Psoas muscle (tissue), 2 donors: ENCODE results near the genes DEFB125, DEFB129, ZCCHC3 and RAD21L1.

DNA sequence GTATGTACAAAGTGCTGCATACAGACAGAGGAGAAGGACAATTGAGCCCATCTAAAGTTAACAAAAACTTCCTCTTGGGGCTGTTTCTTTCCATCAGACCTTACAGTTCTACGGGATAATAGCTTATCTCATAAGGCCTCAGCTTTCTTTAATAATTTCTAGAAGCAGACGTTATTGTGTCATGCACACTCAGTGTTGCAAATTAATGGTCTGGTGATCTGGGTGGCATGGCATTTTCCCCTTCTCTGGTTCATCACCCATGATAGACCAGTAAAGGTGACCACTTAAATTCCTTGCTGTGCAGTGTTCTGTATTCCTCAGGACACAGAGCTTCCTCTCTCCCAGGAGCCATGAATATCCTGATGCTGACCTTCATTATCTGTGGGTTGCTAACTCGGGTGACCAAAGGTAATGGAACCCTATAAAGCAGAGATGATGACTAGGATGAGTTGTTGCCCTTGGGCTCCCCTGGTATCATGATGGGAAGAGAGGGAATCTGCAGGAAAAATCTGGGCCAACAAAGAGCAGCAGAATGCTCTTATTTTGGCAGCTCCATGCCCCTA is at the start of gene DEFB125:
TSS of gene DEFB125 (plus strand) at position 313 of the 563 bp plus-strand sequence.
- PRO-cap, 2 experiments: no peak in any of the 2 experiments

DNA sequence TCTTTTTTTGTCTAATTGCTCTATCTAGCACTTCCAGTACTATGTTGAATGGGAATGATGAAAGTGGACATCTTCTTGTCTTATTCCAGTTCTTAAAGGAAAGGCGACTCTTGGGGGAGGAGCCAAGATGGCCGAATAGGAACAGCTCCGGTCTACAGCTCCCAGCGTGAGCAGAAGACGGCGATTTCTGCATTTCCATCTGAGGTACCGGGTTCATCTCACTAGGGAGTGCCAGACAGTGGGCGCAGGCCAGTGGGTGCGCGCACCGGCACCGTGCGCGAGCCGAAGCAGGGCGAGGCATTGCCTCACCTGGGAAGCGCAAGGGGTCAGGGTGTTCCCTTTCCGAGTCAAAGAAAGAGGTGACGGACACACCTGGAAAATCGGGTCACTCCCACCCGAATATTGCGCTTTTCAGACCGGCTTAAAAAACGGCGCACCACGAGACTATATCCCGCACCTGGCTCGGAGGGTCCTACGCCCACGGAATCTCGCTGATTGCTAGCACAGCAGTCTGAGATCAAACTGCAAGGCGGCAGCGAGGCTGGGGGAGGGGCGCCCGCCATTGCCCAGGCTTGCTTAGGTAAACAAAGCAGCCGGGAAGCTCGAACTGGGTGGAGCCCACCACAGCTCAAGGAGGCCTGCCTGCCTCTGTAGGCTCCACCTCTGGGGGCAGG is 12.4 kb upstream of the DEFB126 start:
- PRO-cap, 2 experiments: no peak in any of the 2 experiments

DNA sequence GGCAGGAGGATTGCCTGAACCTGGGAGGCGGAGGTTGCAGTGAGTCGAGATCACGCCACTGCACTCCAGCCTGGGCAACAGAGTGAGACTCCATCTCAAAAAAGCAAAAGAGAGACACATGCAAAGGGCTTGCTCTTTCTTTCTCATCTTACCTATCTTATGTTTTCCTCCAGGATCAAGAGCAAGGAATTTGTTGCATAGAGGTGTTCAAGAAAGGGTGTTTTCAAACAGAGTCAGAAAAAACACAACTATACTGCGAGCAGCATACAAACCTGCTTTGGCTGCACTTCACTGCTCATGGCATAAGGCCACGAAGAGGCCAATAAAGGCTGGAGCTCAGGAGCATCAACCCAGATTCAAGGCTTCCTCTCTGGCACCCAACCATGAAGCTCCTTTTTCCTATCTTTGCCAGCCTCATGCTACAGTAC is at the start of gene DEFB129:
TSS of gene DEFB129 (plus strand) at position 353 of the 428 bp plus-strand sequence.
- PRO-cap, 2 experiments: no peak in any of the 2 experiments

- PRO-cap, 2 experiments: peak in 2 of 2 experiments; most common plus-strand start chr20:297573 (in 2); most common minus-strand start chr20:297209 (in 1)
Observed at GRCh38 chr20:296917-297841, at the start of gene ZCCHC3. Gene ZCCHC3 (plus strand): TSS chr20:297570.

DNA sequence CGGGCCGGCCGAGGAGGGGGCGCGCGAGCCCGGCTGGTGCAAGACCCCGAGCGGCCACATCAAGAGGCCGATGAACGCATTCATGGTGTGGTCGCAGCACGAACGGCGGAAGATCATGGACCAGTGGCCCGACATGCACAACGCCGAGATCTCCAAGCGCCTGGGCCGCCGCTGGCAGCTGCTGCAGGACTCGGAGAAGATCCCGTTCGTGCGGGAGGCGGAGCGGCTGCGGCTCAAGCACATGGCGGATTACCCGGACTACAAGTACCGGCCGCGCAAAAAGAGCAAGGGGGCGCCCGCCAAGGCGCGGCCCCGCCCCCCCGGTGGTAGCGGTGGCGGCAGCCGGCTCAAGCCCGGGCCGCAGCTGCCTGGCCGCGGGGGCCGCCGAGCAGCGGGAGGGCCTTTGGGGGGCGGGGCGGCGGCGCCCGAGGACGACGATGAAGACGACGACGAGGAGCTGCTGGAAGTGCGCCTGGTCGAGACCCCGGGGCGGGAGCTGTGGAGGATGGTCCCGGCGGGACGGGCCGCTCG is 697 bp downstream of the SOX12 start:
- PRO-cap, 2 experiments: no peak in any of the 2 experiments

- PRO-cap, 2 experiments: no peak in any of the 2 experiments
Observed at GRCh38 chr20:409369-410359, 1.6 kb downstream of the RBCK1 start.

- PRO-cap, 2 experiments: no peak in any of the 2 experiments
Observed at GRCh38 chr20:413591-413916, 5.5 kb downstream of the RBCK1 start.

GRCh38 chr20:602364-602962 is 7.6 kb downstream of the TCF15 start:
- PRO-cap, 2 experiments: no peak in any of the 2 experiments

DNA sequence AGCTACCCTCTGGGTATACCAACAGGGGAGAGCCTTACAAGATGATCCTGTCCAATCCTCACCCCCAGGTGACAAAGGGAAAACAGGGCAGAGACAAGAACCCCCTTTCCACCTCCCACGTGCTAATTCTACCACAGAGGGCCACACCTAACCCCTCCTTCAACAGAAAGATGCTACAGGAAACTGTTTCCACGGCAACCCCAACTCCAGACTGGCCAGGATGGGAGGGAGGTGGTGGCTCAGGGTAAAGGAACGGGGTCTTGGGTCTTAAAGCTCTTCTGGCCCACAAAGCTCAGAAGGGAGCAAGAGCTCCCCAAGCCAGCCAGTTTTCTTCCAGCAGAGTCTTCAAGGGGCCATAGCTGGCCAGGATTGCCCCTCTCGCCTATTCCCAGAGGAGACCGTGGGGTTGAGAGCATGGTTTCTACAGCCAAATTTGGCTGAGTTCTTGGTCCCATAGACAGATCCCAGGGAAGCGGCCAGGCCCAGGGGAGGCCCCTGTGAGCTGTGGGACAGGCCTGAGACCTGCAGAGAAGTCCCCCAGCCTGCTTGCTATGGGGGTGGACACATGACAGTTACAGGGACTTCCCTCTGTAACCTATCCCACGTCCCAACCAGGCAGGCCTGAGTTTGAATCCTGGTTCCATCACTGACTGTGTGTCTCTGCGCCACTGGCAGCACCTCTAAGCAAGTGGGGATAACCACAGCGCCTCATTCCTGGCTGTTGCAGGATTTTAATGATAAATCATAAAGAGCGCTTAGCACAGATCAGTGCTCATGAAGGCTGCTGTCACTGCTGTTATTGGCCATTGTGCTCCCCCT is 2.7 kb downstream of the TCF15 start:
- PRO-cap, 2 experiments: peak in 1 of 2 experiments; most common plus-strand start position 624 of the sequence (in 1)

- PRO-cap, 2 experiments: no peak in any of the 2 experiments
Observed at GRCh38 chr20:672823-673110, 2.8 kb downstream of the SCRT2 start.

DNA sequence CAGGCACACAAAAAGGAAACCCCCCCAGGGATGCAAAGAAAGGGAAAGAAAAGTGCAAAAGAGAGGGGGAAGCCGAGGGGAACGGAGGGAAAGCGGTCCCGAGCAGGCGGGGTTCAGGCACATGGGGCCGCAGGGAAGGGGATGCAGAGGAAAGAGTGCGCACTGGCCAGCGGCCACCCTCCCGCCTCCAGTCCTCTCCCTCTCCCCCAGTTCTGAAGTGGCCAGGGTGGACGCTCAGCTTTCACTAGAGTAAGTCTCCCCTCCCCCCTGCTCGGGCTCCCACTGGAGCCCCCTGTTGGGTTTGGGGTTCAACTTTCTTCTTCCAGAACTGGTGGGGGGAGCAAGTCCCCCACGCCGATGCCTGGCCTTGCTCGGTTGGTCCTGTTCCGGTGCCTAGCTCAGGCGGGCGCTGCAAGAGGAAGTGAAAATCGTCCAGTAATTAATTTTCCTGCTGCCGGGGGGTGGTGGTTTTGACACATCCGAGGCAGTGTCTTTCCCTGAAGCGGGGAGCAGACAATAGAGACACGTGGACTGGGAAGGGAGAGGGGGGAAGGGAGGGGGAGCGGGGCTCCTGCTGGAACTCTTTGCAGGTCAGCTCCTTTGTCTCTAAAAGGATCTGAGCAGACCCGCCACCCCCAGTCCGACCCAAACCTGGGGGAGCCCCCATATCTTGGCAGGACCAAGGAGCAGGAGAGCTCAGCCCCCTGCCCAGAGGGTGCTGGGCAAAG is 798 bp upstream of the SCRT2 start:
- PRO-cap, 2 experiments: no peak in any of the 2 experiments

- PRO-cap, 2 experiments: no peak in any of the 2 experiments
Observed at GRCh38 chr20:701685-702109, 26.1 kb upstream of the SCRT2 start.

- PRO-cap, 2 experiments: no peak in any of the 2 experiments
Observed at GRCh38 chr20:1186718-1187301, 2.0 kb upstream of the TMEM74B start.

- PRO-cap, 2 experiments: no peak in any of the 2 experiments
Observed at GRCh38 chr20:1204248-1204881, 1.1 kb downstream of the C20orf202 start.

DNA sequence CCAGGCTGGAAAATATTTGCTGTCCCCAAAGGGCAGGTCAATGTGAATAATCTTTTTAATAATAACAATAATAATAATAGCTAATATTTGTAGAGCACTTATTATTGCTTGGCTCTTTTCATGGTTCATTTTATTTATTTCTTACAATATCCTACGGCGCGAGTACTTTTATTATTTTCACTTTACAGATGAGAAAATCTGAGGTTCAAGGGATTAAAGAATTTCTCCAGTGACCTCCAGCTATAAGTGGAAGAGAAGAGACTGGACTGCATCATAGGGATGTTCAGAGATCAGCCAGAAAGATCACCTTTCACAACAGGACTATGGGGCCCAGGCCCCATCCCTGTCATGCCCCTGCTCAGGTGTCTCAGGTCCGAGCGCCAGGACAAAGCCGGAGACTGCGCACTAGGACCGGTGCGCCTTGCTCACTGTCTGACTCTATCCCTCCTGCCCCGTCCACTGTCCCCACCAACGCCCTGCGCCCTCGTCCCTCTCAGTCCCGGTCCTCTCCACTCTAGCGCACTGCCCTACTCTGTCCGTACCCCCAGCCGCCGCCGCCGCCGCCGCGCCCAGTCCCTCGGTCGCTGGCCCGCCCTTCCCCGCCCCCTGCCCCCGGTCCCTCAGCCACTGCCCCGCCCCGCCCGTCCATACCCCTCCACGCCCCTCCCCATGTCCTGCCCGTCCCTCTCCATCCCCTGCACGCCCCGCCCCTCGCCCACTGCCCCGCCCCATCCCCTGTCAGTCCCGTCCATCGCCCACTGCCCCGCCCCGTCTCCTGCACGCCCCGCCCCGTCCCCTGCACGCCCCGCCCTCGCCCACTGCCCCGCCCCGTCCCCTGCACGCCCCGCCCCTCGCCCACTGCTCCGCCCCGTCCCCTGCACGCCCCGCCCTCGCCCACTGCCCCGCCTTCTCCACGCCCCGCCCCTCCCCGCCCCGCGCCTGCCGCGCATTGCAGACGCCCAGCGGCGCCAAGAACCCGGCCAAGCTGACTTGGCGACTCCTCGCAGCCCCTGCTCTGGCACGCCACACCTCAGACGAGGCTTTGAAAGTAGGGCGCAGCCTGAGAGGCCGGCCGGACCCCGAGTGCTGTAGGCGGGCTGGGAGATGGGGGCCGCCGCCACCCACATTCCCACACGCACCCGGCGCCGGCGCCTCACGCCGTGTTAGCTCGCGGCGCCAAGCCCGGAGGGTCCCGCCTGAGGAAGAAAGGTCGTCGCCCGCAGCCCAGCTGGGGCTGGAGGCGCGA is at the start of gene RAD21L1:
TSS of gene RAD21L1 (plus strand) at position 952 of the 1,246 bp plus-strand sequence.
- PRO-cap, 2 experiments: peak in 2 of 2 experiments; most common plus-strand start position 952 of the sequence (in 2)

DNA sequence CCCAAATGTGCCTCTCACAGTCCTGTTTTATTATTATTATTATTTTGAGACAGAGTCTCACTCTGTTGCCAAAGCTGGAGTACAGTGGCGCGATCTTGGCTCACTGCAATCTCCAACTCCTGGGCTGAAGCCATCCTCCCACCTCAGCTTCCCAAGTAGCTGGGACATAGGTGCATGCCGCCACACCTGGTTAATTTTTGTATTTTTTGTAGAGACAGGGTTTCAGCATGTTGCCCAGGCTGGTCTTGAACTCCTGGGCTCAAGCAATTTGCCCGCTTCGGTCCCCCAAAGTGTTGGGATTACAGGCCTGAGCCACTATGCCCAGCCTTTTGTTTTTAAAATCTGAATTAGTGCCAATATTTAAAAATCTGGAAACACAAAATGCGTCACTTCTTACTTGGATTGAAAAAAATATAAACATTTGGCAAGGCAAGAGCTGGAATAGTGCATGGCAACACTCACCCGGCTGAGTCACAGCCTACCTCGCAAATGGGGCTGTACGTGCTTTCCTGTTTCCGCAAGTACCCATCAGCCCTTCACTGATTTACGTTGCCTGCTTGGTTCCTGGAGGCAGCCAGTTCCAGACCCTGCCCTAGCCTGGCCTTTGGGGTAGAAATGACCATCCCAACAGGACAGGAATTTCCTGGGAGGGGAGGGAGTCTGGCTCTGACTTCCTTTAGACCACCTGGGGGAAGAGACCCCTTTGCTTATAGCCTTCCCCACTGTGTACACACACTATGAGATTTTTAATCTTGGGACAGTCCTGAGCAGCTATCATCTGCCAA is 6.2 kb downstream of the SDCBP2 start:
- PRO-cap, 2 experiments: no peak in any of the 2 experiments

DNA sequence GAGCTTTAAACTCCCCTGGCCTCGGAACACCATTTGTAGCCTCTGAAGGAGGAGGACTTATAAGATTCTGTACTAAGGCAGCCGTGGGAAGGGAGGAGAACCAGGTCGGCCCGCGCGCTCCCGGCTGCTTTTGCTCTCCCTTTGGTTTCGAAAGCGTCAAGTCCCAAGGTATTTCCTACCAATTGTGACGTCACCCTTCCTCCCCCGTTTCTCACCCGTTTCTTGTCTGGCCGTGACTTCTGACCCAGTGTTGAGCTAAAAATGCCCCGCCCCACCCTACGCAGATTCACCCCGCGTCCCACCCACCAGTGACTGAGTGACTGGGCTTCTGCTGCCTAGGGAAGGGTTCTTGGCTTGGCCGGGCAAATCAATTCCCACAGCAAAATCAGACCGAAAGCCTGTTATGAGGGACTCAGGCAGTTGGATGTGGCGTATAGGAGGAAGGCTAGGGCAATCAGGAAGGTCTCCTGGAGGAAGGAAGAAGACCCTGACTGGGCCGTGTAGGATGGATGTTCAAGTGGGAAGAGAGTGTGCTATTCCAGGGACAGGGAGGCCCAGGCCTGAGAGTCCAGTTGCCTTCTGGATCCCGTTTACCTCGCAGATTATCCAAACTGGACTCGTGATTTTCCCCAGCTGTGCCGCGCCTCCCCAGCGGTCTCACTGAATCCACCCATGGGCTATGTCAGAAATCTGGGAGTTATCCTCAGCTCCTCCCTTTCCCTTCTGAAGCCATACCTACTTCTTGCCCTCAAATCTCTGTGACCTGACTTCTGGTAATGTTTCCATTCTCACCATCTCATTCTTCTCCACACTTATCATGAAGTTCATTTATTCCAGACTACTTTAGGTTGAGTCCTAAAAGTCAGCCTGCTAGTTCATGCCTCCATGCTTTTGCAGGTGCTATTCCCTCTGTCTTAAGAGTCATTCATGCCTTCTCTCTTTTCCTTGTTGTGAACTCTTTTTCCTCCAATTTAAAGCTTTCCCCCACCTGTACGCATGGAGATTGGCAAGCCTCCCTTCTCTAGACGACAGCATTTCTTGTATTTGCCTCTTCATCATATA is 3.0 kb downstream of the SDCBP2 start:
- PRO-cap, 2 experiments: peak in 2 of 2 experiments; most common plus-strand start position 308 of the sequence (in 2); most common minus-strand start position 143 of the sequence (in 2)

DNA sequence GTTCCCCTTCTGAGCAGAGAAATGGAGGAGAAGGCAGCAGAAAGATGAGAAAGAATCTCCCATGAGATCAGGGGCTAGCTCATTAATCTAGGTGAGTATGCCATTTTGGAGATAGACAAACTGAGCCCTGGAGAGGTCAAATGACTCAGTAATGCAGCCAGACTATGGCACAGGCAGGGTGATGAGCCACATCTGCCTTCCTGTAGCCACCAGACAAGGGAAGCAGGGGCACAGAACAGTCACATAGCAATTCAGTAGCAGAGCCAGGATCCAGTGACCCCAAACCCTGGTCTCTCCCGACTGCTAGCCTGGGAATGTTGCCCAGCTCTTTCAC is 7.2 kb upstream of the SDCBP2 start:
- PRO-cap, 2 experiments: no peak in any of the 2 experiments

- PRO-cap, 2 experiments: no peak in any of the 2 experiments
Observed at GRCh38 chr20:1336652-1337559, 8.0 kb upstream of the SDCBP2 start.

- PRO-cap, 2 experiments: no peak in any of the 2 experiments
Observed at GRCh38 chr20:1390428-1390864, 2.4 kb downstream of the FKBP1A start.